Caco-2 (cell line): Measurements from ENCODE around the genes STRIT1, PLCH1 and KCNAB1.

GRCh38 chr3:152258370-152259033 lies 10.2 kb upstream of the MBNL1 start:
- PRO-cap: no peak
- RRBS: no CpG with 5 or more reads among the region's 5 CpGs

DNA sequence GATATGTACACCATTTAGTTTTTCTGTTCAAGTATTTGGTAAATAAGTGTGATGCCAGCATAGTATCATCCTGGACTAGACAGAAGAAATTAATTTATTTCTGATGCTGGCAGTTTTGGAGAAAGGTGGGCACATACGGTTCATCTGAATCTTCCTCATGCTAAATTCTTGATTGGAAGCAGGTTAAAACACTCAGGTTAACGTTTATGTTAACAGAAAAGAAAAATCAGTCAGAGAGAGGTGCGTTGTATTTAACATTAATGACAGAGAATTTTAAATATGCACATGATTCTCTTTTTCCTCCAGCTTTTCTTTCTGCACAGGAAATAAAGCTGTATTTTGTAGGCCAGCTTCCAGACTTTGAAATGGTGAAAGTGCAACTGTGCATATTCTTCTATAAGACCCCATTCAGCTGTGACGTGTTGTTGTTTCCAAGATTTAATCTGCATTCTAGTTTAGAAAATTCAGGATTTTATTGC lies 11.7 kb downstream of the MBNL1 start:
- PRO-cap: no peak
- RRBS: no CpG with 5 or more reads among the region's 4 CpGs

DNA sequence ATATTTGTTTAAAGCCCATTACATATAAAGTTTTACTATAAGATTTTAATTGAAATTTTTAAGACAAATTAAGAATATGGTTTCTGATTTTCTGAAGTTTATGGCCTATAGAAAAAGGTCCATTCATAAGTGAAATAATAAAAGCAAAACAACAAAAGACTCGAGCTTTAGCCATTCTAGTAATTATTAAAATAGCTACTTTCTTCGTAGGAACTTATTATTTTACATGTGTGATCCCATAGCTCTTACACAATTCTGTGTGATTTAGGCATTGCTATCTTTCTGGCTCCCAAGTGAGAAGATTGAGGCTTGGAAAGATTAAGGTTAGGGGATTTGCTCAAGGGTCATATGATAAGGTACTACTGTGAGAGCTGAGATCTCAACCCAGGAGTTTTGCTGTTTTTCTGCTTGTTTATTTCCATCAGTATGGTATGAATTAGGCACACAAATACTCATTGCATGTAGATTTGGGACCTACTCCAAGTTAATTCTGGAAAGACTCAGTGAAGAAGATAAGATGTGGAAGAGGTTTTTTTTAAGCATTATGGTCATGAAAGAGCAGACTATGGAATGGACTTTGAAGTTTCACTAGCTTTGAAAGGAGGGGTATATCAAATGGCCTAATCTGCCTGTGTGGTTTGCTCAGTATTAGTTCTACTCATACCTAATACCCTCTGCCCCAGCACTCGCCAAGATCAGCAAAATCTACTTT lies 12.3 kb downstream of the MBNL1 start:
- PRO-cap: no peak
- RRBS: no CpG with 5 or more reads among the region's 3 CpGs

DNA sequence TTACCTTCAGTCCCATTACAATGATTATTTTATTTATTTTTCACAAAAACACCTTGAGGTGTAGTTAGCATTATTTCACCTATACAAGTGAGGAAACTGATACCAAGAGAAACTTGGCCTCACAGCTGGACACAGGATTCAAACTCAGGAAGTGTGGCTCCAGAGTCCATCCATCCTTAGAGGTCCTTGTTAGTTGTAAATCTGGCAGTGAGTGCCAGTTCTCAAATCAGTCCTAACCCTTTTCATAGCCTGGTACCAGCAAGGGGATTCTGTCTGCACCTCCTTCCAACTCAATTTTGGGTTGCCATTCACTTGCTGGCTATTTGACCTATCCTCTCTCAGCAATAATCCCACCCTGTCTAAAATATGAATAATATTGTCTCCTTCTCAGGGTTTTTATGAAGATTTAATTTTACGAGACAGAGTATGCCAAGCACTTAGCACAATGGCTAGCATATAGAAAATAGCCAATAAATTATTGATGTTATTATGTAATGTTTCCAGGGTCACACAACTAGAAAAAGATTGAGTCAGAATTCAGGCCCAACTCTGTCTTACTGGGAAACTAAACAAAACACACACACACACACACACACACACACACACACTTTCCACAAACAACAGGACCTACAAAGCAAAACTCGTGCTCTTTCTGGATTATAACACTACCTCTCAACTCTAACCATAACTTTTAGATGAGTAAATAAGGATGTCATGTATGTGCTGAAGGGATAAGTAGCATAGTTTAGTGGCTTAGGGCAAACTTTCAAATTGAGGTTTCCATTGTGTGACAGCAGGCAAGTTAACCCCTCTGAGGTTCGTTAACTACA lies 73.5 kb downstream of the MBNL1 start:
- PRO-cap: no peak
- RRBS: no CpG with 5 or more reads among the region's 3 CpGs

- PRO-cap: no peak
- RRBS: no CpG with 5 or more reads among the region's 4 CpGs
Measured at GRCh38 chr3:152352799-152353482, 84.2 kb downstream of the MBNL1 start.

DNA sequence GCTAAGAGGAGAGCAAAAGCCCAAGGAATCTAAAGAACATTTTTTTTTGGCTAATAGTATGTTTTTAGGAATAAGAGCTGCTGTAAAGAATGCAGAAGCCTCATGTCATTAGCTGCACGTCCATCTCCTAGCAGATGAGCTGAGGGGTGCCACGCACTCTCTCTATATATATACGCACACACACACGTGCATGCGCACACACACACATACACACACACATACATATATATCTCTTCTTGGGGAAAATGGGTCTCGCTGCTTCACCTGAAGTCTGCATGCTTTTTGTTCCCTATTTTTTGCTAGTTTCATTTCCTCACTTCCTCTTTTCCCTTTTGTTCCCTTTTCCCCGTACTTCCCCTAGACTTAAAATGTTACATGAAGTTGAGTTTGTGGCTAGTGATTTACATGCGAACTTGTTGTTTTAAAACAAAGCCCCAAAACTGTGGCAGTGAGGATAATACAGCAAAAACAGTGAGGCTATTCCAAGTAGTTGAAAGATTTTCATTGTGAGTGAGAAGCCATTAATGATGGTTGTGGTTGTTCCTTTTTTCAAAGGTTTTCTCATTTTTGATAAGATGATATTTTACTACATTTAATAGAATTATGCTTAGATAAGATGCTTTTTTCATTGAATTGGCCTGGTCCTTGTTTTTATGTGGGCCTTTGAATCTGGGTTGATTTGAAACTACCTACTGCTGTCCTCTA lies 108.0 kb downstream of the MBNL1 start:
- PRO-cap: no peak
- RRBS: no CpG with 5 or more reads among the region's 8 CpGs

DNA sequence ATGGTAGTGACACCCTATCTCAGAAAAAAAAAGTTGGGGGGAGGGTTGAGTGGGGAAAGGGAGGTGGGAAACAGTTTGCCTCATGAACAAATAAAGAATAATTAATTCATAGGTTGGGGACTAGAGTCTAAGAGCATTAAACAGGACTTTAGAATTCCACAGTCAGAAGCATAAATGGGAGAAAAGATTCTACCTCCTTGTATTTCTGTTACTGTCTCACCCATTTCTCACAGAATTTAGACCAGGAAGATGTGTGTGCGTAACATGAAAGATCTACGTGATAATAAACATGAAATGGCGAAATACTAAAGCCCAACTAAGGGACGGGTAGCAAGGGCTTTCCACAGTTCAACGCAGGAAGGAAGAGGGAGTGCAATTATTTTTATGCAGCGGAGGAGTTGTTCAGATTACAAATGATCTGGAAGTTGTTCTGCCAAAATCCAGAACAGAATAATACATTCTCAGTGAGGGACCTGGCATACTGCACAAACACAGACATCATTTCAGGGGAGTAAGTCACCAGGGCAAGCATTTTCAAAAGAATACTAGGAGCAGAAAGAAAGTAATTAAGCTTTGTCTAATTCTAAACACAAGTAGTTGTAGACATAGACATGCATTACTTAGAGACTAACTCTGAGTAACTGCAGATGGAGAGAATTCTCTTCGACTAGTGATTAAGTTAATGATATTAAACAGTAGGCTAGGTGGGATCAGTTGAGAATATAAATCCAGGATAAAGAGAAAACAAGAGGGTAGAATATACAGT lies 133.7 kb upstream of the RAP2B start:
- PRO-cap: no peak
- RRBS: no CpG with 5 or more reads among the region's 7 CpGs

DNA sequence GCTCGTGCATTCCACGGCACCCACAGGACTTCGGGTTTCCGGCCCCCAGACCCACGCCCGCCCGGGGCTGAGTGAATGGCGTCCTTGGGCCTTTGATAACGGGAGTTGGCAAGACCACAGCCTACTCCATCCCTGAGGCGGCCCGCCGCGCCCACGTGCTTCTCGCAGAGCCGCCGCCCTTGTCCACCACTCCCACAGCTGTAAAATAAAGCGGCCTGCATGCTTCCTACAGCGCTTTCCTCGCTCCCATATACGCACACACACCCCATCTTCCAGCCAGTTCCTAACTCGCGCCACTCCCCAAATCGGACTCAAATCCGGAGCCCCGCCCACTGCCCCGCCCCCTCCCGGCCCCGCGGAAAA lies 284 bp upstream of the RAP2B start:
- PRO-cap: bidirectional peak, plus-strand start outside the sequence, minus-strand start at position 307 of the sequence
- RRBS: 5% methylated on average over 7 of the region's 30 CpGs

DNA sequence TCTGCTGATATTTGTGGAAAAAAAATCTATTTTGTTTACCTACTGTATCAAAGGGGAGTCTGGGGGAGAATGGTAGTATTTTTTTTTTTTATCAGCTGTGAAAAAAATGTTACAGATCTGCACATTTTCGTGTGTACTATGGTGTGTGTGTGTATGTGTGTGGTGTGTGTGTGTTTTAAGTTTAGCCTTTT lies 1.9 kb downstream of the RAP2B start:
- PRO-cap: no peak
- RRBS: no CpG with 5 or more reads among the region's 1 CpG

DNA sequence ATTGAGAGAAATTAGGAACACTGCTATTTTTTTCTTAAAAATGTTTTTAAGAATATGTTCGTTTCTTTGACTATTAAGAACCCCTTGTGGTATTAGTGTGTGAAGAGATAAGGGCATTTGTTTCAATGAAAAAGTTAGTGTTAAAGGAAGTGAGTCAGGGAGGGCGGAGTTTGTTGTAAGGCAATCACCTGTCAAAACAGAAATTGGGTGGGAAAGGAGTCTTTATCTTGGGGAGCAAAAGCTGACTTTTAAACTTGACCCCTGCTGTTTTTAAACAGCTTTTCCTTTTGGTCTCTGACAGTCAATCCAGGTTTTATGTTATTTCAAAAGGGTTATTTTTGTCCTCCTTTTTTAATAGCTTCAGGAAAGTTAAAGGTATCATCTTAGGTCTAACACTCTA lies 4.2 kb downstream of the RAP2B start:
- PRO-cap: no peak
- RRBS: no CpG with 5 or more reads among the region's 2 CpGs

DNA sequence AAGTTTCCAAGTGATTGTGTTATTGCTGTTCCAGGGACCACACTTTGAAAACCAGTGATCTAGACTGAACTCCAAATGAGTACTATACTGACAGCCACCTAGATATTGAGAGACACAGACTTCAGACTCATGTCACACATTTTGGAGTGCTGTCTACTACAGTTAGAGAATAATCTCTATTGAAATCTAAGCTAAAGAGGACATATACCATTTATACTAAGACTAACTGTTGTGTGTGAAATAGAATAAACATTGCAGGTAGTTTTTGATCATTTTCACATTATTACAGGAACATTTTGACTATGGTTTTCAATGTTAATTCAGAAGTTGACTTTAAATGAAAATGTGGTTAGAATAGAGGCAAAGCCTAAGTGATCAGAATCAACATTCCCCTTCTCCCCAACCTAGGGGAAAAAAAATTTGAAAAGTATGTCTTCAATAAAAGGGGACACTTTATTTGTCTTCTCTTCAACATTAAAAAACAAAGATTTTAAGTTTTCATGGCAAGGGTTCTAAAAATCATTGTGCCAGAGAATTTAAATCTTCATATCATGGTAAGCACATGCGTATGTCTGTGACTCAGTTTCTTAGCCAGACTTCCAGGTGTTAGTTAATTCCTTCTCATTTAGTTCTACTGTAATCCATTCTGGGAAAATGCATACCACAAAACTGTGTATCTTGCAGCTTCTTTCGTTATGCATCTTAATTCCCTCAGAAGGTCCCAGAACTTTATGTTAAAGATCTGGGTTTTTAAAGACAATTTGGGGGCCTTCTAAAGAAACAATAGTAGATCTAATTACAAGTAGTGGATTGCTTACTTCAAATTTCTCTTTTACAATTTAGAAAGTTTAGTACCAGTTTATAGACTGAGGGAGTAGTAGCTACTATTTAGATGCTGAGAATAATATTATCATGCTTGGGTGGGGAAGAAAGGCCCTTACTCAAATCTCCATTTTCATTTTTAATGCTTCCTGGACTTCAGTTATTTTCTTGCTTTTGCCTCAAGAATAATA lies 5.7 kb downstream of the RAP2B start:
- PRO-cap: no peak
- RRBS: no CpG with 5 or more reads among the region's 2 CpGs

DNA sequence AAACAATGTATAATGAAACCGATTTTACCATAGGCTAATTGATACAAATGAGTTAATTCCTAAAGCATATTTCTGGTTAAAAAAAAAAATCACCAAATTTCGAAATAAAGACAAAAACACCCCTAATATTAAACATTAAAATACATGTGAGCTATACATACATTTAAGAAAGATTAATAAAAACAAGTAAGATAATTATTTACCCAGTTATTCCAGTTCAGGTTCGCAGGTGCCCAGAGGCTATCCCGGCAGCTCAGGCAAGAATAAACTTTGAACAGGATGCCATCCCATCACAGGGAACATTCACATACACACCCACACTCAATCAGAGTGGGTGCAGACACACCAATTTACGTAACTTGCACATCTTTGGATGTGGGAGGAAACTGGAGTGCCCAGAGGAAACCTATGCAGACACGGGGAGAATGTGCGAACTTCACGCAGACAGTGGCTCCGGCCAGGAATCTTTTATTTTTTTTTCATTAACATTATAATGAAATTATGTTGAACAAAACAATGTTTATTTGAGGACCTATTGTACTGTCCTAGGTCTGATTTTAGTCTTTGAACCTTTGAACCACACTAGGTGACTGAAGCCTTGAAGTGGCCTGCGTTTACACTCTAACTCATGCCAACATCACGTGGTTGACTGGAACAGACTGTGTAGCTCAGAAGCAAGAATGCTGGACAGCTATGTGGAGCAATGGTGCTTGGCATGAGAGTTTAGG lies 391.3 kb downstream of the RAP2B start:
- PRO-cap: no peak
- RRBS: no CpG with 5 or more reads among the region's 11 CpGs

GRCh38 chr3:153640531-153641387 lies 478.7 kb downstream of the RAP2B start:
- PRO-cap: no peak
- RRBS: no CpG with 5 or more reads among the region's 8 CpGs

DNA sequence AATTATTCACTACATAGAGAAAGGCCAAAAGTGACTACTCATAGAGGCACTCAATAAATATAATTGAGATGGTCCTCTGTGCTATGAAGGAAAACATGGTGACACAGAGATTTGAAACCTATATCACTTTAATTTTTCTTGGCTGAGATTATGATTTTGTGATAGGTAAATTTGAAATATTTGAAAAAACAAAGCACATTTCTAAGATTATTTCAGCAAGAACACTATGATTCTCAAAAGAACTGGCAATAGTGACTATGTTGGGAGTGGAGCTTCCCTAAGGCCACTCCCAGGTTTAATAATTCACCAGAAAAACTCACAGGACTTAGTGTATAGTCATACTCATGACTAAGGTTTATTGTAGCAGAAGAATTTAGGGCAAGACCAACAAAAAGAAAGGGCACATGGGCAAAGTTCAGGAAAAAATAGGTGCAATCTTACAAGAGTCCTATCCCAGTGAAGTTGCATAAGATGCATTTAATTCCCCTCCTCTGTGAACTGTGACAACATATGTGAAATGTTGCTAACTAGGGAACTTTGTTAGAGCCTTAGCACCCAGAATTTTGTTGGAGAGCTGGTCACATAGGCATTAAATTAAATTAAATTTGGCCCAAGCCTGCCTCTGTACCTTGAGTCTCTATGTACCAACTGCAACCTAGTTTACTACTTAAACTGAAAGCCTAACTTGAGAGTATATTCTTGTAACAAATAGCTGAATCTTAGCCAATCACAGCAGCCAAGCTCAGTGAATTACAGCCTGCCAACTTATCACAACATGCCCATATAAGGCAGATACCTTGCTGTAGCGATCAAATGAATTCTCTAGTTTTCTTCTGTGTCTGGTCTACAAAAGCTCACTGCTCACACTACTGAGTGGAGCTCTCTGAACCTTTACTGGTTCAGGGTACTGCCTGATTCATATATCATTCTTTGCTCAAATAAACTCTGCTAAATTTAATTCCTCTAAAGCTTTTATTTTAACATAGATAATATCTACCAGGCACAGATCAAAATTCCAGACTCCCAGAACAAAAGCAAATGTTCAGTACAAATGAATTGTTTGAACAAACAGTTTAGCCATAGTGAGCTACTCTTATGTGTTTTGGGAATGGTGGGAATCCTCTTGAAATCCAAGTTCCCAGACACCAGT lies 386.2 kb upstream of the ARHGEF26 start:
- PRO-cap: unidirectional peak, plus-strand start at position 509 of the sequence
- RRBS: no CpG with 5 or more reads among the region's 1 CpG

DNA sequence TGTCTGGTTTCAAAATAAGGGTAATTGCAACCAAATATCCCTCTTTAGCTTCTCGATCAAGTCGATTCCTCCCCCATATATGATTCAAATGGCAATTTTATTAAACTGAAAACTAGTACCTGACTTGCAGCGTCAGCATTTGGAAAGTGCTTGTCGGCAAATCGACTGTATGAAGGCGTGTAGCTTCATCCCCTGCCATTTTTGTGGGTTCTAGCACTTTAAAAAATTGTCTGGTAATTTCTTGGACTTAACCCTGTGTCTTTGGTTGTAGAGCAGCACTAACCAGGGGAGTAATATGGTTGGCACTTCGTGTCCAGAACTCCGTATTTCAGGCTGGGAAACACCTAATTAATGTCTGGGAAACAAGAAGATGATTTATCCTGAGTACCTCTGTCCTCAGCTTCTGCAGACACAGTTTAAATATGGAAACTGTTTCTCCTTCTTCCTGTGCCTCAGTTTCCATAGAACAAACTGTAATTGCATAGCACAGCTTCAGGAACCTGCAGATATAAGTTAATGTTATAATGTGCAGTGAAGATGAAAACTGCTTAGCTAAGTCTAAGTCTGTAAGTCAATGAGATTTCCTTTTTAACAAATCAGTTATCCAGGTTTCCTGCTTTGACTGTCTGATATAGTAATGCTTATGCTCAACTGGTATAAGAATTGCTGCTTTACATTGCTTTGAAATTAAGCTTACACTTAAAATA lies 731 bp downstream of the MME start:
- PRO-cap: no peak
- RRBS: no CpG with 5 or more reads among the region's 8 CpGs

- PRO-cap: no peak
- RRBS: no CpG with 5 or more reads among the region's 3 CpGs
Measured at GRCh38 chr3:155232397-155232936, 61.0 kb downstream of the STRIT1 start.

- PRO-cap: no peak
- RRBS: no CpG with 5 or more reads among the region's 6 CpGs
Measured at GRCh38 chr3:155293616-155294028, at the start of gene STRIT1. Gene STRIT1, minus strand, starts transcription at chr3:155293683.

DNA sequence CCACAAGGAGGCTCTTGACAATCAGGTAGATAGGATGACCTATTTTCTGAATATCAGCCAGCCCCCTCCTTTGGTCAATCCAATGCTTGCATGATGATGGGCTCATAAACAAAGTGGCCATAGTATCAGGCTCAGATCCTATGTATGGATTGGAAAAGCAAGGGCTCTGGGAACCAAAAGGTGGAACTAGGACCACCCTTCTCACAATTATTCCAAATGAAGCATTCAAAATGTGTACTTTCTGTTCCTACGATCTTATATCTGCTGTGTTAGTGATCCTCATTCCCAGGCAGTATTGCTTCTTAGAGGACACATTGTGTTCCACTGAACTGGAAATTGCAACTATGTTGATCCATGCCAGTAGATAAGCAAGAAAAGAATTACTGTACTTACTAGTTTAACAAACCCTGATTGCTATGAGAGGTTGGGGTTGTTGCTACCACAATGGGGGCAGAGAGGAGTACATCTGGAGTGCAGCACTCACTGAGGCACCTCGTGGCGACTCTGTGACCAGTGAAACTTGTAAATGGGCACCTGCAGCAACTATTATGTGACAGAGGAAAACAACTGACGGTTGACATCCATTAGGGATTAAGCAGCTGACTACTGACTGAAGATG lies 168.4 kb upstream of the STRIT1 start:
- PRO-cap: no peak
- RRBS: no CpG with 5 or more reads among the region's 4 CpGs

DNA sequence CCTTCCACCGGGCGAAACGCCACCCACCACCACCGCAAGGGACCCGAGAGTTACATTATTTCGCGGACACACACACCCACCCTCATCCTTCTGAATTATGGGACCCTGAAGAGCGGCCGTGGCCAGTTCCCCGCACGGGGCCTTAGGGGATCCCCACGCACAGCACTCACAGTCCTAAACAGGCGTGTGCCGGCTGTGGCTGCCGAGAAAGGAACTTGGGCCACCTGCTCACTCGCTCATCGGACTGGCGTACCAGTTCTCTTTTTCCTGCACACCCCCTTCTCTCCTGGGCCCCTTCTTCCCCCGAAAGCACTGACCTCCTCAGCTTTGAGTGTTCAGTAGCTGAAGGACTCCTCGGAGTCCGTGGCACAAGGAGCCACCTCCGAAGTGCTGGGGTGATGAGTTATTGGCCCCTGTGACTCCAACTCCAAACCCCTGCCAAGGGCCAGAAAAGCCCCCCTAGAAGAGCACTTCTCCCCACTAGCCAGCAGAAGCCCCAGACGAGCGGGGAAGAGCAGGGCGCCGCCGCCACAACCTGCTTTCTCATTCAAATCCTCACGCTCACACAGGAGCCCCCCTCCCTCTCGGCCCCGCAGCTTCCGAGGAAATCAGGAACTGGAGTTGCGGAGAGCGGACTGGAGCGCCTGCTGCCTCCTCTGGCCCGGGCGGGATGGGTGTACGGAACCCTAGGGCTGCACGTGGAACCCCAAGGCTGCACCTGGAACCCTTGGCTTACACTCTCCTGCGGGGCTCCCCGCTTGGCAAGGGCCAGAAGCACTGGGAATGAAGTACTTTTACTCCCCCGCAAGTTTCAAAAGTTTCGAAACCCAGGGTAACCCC lies at the start of gene PLCH1:
Gene PLCH1 (minus strand): TSS at position 549 of the 840 bp plus-strand sequence.
- PRO-cap: bidirectional peak, plus-strand start at position 647 of the sequence, minus-strand start at position 549 of the sequence
- RRBS: 8% methylated on average over 1 of the region's 42 CpGs

DNA sequence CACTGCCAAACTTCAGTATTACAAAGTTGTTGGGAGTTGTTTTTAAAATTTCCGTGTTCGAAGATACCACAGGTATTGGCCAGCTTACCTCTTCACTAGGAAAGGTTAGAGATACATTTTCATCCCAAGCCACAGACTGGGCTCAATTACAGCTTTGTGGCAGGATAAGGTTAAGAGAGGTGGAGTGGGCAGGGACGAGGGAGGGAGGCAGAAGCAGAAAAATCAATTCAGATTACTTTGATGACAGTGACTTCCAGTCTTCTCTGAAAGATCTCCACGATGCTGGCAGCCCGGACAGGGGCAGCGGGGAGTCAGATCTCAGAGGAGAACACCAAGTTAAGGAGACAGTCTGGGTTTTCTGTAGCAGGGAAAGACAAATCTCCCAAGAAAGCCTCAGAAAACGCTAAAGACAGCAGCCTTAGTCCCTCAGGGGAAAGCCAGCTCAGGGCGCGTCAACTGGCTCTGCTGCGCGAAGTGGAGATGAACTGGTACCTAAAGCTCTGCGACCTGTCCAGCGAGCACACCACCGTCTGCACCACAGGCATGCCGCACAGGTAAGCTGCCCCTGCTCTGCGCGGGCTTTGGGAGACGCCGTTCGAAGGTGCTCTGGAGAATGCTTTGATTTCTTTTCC lies at the start of gene KCNAB1:
Gene KCNAB1 (plus strand): TSS at position 246 of the 632 bp plus-strand sequence.
- PRO-cap: no peak
- RRBS: no CpG with 5 or more reads among the region's 20 CpGs